Measurements from ENCODE around the gene DNAJC27.

GRCh38 chr2:24257673-24258373, 83.0 kb downstream of the FAM228A start:
- PRO-cap, result no peak

DNA sequence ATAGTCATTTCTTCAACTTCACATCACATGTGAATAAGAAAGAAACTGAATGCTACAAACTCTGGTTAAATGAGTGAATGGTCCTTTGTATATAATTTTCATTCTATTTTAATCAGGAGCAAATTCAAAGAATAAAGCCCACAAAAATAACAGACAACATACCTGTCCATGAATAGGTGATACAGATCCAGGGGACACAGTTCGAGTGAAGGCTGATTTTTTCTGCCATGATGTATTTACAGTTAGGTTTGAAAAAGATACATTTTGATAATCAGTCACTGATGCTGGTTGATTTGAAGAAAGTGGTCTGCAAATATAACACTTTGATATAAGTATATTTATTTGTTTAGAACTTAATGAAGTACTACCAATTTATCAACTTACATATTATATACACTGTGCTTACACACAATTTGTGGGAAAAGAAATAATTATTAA, 86.1 kb downstream of the FAM228A start:
- PRO-cap, result no peak

GRCh38 chr2:24262331-24263206, 87.7 kb downstream of the FAM228A start:
- PRO-cap, result no peak

- PRO-cap, result no peak
Observed at GRCh38 chr2:24286159-24286499, 74.2 kb downstream of the ITSN2 start.

GRCh38 chr2:24490458-24491065, 492 bp upstream of the NCOA1 start:
- PRO-cap, result no peak

GRCh38 chr2:24540686-24541161, 49.7 kb downstream of the NCOA1 start:
- PRO-cap, result no peak

- PRO-cap, result no peak
Observed at GRCh38 chr2:24747626-24748059, 45.5 kb downstream of the PTRHD1 start.

- PRO-cap, result no peak
Observed at GRCh38 chr2:24821189-24822228, 28.3 kb downstream of the CENPO start.

- PRO-cap, result no peak
Observed at GRCh38 chr2:24885176-24886220, 34.5 kb downstream of the ADCY3 start.

GRCh38 chr2:24926611-24927554, 6.8 kb upstream of the ADCY3 start:
- PRO-cap, result no peak

GRCh38 chr2:24971536-24972275, at the start of gene DNAJC27:
Gene DNAJC27 (minus strand): TSS chr2:24971955.
- PRO-cap, result bidirectional peak, plus-strand start at chr2:24972189, minus-strand start at chr2:24972045

- PRO-cap, result no peak
Observed at GRCh38 chr2:25161490-25161956, 6.9 kb downstream of the POMC start.

GRCh38 chr2:25215681-25216683, 47.6 kb upstream of the POMC start:
- PRO-cap, result bidirectional peak, plus-strand start at chr2:25216266, minus-strand start at chr2:25216023

DNA sequence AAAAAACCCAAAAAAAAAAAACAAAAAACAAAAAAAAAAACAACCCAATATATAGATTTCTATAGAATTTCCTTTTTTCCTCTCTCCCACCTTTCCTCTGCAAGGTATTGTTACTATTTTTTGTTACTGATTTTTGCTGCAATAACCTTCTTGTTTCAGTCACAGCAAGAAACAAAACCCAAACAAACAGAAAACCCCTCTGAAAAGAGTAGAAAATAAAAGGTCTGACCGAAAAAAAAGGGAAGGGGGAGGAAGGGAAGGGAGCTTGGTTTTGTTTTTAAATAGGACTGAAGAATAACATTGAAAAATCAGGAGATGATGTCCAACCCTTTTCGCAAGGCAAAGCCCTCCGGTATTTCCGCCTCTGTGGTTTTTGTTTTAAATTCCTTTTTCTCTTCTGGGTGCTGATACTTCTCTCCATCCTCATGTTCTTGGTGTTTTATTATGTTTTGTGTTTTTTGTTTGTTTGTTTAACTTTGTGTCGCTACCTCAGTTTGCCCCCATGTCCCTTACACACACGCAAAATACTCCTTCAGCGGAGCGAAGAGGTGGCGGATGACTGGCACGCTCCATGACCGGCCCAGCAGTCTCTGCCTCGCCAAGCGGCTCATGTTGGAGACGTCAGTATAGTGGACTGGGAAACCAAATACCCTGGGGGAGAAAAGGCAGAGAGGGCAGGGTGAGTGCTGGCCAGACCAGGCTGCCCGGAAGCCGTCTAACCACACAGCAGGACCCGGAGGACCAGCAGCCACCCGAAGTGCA, 65.6 kb upstream of the POMC start:
- PRO-cap, result no peak

DNA sequence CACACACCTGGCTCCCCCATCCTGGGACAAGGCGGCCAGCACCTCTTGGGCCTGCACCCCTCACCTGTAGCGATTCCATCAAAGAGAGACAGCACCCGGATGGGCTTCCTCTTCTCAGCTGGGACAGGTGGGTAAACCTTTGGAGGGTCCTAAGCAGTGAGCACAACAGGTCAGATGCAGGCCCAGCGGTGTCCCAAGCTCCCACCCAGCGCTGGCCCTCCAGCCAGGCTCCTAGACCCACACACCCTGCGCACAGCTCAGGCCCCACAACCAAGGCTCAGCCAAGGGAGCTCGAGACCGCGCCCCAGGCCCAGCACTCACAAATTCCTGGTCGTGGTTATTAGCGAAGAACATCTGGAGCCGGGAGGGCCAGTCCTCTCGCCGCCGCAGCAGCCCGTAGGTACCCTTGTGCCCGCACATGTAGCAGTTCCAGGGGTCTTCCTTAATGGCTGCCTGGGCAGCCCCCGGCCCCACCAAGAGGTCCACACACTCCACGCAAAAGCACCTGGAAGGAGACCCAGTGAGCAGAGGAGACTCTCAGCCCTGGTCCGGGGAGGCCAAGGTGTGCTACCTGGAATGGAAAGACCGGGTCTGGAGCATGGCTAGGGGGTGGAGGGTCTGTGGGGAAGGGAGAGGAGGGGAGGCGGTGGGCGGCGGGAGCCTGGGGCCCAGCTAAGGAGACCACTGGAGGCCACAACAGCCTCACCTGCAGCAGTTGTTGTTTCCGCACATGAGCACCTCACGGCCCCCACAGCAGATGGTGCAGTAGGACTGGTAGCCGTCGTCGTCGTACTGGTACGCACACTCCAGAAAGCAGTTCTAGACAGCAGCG, 75.7 kb upstream of the POMC start:
- PRO-cap, result no peak

DNA sequence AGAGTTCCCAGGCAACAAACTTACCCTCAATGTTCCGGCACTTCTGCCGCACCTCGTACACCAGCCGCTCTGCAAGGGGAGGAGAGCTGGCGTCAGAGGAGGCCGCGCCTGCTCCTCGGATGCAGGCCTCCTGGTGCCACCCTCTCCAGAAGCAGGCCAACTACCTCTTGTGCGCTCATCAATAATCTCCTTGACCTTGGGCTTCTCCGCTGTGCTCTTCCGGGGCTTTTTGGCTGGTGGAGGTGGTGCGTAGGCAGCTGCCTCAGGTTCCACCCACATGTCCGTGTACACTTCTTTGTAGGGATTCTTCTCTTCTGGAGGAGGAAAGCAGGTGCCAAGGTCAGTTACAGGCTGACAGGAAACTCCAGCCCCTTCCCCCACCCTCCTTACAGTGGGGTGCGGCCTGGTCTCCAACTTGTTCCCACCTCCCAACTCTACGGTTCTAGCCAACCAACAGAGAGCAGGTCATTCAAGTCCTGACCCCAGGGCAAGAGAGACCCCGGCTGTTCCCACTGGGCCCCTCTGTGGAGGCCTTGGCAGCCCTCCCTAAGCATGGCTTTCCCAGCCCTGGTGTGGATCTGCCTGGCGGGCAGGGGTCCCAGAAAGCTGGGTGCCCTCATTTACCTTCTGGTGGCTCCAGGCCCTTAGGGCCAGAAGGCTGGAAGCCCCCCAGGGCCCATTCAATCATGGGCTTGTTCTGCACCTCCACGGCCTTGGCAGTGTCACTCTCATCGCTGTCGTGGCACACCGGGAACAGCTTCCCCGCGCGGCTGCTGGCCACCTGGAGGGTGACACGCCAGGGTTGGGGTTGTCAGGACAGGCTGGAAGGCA, 77.8 kb upstream of the POMC start:
- PRO-cap, result no peak

GRCh38 chr2:25291030-25291604, 50.6 kb downstream of the DNMT3A start:
- PRO-cap, result no peak

- PRO-cap, result no peak
Observed at GRCh38 chr2:25316297-25316762, 25.4 kb downstream of the DNMT3A start.

- PRO-cap, result no peak
Observed at GRCh38 chr2:25372431-25373016, 30.8 kb upstream of the DNMT3A start.

DNA sequence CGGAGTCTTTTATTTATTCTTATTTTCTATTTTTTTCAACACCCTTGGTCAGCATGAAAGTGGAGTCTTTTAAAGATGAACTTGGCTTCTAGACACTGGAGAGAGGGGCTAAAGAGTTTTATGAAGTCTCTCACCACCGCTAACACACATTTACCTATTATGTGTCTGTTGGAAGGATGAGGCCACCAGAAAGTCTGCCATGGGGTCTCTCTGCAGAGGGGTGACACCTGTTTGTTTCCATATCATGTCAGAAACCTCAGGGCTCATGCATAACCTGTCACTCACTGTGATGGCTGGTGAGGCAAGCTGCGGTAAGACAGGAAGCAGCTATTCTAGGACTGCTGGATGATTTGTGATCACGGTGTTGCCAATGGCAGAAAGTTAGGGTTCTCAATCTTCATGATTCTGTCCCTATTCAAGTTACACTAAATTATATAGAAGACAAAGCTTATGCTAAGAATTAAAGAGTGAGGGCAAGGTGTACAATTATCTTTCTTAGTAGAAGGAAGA, 60.8 kb upstream of the DNMT3A start:
- PRO-cap, result no peak

All from neuron (in vitro differentiated cells).